Bronchus (tissue), 1 donor: ENCODE results near the gene RPRM.

DNA sequence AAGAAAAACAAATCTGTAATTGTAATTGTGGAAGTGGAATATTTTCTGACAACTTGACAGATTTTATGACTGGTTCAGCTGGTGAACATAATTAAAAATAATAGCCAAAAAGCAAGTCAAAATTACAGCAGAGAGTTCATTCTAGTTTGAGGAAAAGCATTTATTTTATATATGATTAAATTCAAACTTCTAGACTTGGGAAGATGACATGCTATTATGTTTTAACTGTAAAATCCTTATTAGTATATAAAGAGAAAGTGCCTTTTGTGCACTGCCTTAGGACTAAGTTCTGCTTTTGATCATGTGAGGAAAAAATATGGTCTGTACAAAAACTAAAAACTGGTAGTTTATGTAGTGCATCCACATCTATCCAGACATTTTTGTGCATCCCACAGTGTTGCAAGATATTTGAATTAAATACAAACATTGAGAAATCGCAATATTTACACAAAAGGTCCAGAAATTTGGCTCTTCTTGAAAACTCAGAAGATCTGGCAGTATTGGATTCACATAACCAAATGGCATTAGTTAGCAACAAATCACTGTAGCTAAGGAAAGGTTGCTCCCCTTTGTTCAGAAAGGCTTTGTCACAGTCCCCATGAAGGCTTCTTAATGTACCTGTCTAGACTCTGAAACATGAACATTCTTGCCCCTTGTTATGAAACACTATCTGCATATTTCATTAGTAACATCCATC, 2.4 kb downstream of the MMADHC start:
- PRO-cap: no peak

- PRO-cap: no peak
These were observed 1.9 kb downstream of the RND3 start for GRCh38 chr2:150485621-150485840.

DNA sequence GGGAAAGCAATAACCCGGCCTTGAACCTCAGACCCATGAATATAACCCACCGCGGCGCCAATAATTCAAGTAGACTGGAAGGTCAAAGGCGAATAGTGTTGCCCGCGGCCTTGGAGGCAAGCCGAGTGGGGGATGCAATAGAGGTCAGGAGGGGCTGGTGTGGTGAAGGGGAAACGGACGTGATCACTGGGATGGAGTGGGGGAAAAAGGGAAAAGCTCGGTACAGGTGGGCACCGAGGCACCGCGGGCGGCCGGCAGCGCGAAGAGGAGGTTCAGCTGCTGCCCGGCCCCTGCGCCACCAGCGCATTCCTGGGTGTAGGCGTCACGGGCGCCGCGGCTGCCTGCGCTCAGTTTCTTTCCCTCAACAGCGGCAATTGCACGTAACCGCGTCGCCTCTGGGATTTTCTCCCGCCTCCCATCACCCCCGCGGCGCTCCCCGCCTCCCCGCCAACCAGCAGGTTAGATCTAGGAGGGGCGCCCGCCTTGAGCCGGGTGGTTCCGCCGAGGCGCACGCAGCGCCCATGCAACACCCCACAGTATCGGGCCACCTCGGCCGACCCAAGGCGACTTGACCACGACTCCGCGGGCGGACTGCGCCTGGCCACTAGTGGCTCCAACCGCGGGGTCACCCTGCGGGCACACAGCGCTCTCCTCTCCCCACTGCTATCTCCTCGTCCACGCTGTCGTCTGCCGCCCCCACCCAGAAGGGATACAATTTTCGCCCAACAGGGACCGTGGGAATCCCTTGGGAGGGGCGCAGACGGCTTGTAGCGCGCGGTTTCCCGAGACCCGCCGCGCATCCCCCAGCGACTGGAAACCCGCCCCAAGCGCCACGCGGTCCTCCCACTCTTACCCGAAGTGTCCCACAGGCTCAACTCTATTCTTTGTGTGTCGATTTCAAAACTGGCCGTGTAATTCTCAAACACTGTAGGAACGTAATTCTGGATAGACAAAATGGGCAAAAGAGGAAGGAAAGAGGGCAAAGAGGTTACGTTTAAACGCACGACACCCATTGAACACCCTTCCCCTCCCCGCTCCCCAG, 1.3 kb downstream of the RND3 start:
- PRO-cap: bidirectional peak, plus-strand start at position 350 of the sequence, minus-strand start at position 311 of the sequence

- PRO-cap: no peak
These were observed 156.6 kb upstream of the RND3 start for GRCh38 chr2:150644067-150644484.

GRCh38 chr2:151410653-151411015, 932 bp downstream of the RIF1 start:
- PRO-cap: no peak

- PRO-cap: no peak
These were observed 19.3 kb upstream of the NEB start for GRCh38 chr2:151753703-151753902.

- PRO-cap: no peak
These were observed 35.8 kb upstream of the NEB start for GRCh38 chr2:151770170-151770474.

DNA sequence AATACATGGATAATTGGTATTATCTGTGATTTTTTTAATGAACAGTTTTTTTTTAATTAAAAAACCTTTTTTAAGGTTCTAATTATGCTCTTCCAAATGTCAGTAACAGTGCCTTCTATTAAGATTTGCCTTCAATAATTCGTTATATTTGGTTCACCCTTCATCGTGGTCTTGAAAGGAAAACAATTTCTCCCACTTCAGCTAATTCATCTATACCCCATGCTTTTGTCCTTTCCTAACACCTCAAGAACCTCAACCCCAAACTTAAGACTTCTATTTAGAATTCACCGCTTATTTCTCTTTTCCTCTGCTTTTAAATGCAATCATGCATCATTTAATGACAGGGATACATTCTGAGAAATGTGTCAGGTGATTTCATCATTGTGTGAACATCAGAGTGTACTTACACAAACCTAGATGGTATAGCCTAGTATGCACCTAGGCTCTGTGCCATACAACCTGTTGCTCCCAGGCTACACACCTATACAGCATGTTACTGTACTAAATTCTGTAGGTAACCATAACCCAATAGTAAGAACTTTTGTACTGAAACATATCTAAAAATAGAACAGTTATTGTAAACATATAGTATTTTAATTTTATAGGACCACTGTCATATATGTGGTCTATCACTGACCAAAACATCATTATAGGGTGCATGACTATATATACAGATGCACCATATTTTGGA, 22.9 kb downstream of the ARL5A start:
- PRO-cap: no peak

DNA sequence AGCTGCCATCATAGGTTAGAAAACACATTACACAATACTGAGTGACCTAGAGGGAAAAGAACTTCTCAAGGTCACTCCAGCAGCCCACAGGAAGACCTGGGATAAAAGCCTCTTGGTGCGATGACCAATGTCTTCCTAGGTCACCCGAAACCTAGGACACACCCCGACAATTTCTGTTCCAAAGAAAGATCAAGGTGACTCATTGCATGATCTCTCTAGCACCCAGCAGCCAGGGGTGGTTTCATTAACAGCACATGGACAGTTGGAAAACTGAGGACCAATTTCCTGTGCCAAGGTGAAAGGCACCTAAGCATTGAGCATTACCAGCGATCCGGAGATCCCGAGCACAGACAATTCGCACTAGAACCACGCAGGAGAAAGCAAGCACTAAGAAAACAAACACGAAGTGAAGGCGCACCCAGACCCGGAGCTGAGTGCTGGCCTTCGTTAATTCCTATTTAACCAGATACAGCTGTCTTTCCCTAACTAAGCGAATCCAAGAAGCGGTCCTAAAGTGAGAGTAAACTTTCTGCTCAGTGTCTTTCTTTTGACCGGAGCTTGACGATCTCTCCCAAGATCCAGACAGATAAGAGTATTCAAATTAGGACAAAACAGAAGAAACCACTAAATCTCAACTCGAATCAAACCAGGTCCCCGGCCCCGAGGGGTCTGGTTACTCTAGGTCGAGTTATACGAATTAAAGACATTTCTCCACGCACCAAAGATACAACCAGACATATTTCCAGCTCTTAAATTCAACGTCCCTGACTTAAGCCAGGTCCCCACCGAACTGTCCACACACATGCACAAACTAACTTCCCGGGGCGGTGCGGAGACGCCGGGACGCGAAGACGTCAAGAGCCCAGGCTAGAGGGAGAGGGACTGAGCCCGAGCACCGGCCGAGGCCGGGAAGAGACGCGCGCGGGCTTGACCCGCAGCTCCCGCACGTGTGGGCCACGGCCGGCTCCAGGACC, 1.3 kb downstream of the CACNB4 start:
- PRO-cap: no peak

DNA sequence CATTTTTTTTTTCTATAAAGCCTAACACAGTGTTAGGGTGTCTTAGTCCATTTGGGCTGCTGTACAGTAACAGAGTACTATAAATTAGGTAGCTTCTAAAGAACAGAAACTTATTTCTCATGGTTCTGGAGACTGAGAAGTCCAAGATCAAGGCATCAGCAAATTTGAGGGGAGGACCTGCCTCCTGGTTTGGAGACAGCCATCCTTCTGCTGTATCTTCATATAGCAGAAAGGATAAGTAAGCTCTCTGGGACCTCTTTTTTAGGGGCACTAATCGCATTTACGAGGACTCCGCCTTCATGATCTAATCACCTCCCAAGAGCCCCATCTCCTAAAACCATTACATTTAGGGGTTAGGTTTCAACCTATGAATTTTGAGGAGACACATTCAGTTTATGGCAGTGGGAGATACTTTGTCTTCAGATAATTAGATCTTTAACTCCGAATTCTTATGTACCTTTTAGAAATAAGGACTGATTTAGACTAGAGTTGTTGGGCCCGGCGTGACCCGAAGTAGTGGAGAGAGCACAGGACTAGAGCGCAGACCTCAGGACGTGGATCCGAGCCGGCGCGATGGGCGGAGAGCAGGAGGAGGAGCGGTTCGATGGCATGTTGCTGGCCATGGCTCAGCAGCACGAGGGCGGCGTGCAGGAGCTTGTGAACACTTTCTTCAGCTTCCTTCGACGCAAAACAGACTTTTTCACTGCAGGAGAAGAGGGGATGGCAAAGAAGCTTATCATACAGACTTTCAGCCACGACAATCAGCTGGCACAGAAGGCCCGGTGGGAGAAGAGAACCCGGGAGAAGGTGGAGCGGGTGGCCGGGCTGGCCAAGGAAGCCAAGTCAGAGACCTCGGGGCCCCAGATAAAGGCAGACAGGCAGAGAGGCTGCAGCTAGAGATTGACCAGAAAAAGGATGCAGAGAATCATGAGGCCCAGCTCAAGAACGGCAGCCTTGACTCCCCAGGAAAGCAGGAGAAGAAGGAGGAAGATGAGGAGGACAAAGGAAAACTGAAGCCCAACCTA, 54.4 kb downstream of the FMNL2 start:
- PRO-cap: no peak

DNA sequence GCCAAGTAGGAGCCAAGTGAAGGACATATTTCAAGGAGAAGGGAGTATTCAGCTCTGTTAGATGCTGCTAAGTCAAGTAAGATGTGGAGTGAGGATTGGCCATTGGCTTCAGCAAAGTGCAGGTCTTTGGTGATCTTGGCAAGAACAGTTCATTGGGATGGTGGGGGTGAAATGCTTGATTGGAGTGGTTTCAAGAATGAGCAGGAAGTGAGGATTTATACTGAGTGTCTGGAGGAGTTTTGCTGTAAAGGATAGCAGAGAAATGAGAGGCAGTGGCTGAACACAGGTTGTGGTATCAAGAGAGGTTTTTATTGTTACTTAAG, 139.7 kb downstream of the PRPF40A start:
- PRO-cap: no peak

GRCh38 chr2:152582087-152582707, 135.1 kb downstream of the PRPF40A start:
- PRO-cap: no peak

- PRO-cap: no peak
These were observed 97.2 kb downstream of the PRPF40A start for GRCh38 chr2:152619948-152620667.

DNA sequence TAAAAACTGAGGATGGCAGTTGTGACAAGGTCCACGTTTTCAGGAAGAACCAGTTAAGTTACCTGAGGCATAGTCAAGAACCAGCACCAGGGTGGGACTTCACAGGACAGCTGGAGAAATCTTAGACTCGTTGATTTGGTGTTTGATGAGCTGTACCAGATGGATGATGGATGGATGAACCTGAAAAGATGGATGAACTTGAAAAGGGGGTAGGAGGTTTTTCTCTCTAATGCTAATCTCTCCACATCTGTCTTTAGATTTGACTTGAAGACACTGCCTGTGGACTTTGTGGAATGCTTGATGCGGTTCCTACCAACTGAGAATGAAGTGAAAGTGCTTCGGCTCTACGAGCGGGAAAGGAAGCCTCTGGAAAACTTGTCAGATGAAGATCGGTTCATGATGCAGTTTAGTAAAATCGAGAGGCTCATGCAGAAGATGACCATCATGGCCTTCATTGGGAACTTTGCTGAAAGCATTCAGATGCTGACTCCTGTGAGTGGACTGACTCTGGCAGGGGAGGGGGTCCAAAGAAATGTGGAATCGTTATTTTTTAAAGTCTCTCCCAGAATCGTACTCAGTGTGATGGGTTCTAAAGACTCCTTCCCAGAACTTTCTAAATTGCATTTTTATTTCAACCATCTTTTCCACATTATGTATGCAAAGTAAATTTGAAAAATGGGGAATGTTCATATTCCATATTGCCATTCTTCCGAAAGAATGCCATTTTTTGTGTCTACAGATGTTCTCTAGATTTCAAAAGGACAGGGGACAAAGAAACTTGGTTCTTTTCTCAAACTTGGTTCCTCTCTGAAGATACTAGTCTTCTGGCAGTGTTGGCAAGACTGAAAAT, 89.0 kb downstream of the PRPF40A start:
- PRO-cap: no peak

GRCh38 chr2:152694054-152694837, 23.0 kb downstream of the PRPF40A start:
- PRO-cap: no peak

- PRO-cap: no peak
These were observed 759 bp downstream of the ARL6IP6 start for GRCh38 chr2:152719272-152719485.

- PRO-cap: unidirectional peak, minus-strand start at chr2:153478665; unidirectional peak, minus-strand start at chr2:153478762
These were observed at the start of gene RPRM for GRCh38 chr2:153478273-153479310. TSS of gene RPRM (minus strand) at chr2:153478762.

DNA sequence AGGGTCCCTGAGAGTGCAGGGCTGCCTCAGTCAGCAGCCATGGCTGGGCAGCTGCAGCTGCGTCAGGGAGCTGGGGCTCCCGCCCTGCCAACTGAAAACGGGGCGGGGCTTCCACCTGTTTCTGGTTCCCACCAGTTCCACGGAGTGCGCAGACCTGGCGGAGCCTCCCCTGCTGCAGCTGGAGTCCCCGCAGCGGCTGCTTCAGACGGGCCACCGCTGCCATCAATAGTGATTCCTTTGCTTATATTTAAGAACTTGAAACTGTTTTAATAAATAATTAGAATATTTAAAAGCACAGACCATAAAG, 30.6 kb upstream of the RPRM start:
- PRO-cap: no peak

DNA sequence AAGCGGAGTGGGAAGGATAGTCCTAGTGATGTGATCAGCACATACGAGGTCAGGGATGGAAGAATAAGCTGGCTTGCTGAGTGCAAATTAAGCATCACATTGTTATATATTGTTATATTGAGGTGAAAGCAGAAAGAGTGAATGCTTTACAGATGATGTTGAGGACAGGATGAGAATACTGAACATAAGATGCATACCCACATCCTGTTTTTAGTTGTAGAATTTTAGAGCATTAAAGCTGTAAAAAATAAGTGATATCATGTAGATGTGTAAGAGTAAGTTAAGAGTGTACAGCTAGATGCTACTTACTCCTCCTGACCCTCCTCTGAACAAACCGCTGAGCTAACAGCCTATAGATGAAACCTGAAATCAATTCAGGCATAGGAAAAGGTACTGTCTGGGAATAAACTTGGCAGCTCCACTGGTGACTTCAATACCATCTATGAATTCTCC, 271.0 kb upstream of the KCNJ3 start:
- PRO-cap: no peak

DNA sequence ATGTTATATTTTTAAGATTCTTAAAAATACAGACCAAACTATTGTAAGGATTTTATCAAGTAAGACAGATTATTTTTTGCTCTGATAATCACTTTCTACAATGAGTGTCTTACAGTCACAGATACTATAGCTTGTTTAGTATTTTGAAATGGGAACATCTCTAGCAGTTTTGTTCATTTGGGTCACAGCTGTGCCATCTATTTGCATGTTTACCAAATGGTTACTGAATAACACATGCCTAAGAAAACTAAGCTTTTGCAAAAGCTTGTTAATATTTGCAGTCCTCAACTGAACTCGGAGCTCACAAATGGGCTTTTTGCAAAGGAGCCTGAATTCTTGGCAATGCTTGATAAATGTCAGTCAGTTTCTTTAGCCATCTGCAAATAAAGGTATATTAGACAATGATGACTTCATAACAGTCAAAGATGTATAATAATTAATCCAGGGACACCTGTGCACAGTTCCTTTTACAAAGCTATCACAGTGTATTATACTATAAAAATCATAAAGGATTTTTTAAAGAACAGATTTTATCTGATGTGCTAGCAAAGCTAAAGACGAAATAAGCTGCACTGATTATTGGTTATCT, 248.6 kb upstream of the KCNJ3 start:
- PRO-cap: no peak